Metastatic Pancreatic Carcinoma in the Ovary (tissue), 1 donor: ENCODE data around the genes PLEKHG4B and SLC6A18.

DNA sequence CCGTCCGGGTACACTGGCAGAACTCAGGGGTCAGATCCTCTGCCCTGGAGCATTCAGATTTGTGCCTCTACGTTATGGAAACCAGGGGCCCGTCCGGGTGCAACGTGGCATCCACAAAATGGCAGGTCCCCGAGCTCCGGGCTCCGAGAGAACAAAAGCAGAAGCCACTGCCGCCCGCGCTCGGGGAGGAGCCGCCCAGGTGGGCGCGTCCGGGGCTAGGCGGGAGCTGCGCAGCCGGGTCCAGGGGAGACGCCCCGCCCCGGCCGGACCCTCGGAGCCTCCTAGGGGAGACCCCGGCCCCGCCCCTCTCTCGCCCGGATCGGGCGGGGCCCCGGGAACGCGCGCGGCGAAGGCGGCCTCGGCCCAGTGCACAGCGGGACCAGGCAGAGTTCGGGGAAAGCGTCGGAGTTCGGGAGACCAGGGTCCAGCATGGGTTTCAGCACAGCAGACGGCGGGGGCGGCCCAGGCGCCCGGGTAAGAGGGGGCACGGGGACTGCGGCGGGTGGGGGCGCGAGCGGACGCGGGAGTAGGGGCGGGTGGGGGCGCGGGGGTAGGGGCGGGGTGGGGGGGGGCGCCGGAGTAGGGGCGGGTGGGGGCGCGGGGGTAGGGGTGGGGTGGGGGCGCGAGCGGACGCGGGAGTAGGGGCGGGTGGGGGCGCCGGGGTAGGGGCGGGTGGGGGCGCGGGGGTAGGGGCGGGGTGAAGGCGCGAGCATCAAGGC is at the start of gene PLEKHG4B:
Gene PLEKHG4B (plus strand): TSS at position 366 of the 719 bp plus-strand sequence.
- PRO-cap, result bidirectional peak, plus-strand start at position 189 of the sequence, minus-strand start at position 153 of the sequence

DNA sequence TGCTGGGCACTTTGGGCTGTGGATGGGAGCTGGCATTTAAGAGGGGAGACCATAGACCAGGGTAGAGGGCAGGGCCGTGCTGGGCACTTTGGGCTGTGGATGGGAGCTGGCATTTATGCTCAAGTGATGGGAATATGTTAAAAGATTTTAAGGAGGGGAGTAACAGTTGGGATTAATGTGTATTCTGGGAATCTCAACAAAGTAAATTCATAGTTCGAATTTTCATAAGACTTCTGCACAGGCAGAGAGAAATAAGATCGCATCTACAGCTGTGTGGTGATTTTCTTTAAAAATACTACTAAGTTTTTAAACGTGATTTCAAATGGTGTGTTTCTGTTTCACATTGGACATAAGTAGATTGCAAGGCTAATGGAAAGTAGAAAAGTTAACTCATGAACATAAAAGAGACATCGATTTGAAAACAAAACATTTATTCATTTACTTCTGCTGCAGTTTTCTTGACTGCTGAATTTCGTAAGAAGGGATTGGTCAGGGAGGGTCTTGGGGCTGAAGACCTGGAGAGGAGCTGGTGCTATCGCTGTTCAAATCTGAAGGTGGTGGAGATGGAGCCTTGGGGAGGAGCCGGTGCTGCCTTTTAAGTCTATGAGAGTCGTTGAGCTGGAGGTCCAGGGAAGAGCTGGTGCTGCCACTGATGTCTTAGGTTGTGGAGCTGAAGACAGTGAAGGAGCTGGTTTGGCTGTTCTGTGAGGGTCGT is 9.5 kb downstream of the PDCD6 start:
- PRO-cap, result no peak

- PRO-cap, result no peak
Measured at GRCh38 chr5:286027-286444, 14.6 kb downstream of the PDCD6 start.

DNA sequence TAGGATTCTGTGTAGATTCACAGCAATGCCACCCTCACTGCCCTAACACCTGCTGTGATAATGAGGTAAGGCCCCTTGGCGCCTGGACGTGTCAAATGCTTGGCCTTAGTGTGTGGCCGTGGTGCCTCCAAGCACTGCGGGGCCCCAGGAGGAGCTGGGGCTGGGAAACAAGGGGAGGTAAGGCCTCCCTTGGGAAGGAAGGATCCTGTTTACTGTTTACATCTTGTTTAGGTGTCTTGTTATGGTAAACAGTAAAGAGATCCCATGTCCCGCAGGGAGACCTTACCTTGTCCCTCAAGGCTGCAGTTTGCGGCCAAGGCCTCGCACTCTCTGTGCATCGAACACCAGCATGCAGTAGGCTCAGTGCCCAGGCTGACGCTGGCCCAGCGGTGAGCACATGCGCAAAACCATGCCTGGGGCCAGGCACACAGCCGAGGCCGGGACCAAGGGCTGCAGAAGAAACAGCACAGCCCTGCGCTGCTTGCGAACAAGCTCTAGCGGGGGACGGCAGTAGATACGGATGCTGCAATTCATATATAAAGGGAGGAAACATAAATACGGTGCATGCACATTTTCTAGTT is 24.2 kb downstream of the AHRR start:
- PRO-cap, result no peak

- PRO-cap, result no peak
Measured at GRCh38 chr5:424280-424961, 18.6 kb upstream of the EXOC3 start.

GRCh38 chr5:472873-473407 is 30.0 kb downstream of the EXOC3 start:
- PRO-cap, result bidirectional peak, plus-strand start at chr5:473247, minus-strand start at chr5:472962

GRCh38 chr5:473408-473715 is 30.4 kb downstream of the EXOC3 start:
- PRO-cap, result no peak

GRCh38 chr5:514601-515678 is 9.3 kb downstream of the SLC9A3 start:
- PRO-cap, result no peak

- PRO-cap, result no peak
Measured at GRCh38 chr5:801545-801799, 16.9 kb upstream of the ZDHHC11B start.

DNA sequence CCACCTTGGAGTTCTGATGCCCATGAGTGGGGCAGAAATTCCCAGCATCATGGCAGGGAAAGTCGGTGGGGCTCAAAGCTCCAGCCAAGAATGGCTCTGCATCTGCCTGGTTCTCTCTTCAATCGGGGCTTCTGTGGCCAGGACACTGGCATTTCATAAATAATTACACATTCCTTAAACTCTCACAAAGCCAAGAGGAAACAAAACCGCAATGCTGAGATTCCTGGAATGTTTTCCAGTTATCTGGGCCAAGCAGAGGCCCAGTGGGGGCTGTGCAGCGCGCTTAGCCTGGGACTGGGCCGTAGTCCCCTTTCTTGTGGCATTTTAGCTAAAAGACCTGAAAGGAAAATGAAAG is 51.8 kb upstream of the NKD2 start:
- PRO-cap, result no peak

DNA sequence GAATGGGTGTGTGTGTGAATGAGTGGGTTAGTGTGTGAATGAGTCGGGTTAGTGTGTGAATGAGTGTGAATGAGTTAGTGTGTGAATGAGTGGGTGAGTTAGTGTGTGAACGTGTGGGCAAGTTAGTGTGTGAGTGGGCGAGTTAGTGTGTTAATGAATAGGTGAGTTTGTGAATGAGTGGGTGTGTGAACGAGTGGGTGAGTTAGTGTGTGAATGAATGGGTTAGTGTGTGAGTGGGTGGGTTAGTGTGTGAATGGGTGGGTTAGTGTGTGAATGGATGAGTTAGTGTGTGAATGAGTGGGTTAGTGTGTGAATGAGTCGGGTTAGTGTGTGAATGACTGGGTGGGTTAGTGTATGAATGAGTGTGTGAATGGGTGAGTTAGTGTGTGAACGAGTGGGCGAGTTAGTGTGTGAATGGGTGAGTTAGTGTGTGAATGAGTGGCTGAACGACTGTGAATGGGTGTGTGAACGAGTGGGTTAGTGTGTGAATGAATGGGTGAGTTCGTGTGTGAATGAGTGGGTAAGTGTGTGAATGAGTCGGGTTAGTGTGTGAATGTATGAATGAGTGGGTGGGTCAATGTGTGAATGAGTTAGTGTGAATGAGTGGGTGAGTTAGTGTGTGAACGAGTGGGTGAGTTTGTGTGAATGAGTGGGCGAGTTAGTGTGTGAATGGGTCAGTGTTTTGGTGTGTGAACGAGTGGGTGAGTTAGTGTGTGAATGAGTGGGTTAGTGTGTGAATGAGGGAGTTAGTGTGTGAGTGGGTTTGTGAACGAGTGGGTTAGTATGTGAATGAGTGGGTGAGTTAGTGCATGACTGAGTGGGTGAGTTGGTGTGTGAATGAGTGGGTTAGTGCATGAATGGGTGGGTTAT is 36.7 kb downstream of the NKD2 start:
- PRO-cap, result no peak

GRCh38 chr5:1129353-1129673 is 17.4 kb upstream of the SLC12A7 start:
- PRO-cap, result no peak

GRCh38 chr5:1133373-1134032 is 21.6 kb upstream of the SLC12A7 start:
- PRO-cap, result no peak

GRCh38 chr5:1181326-1182394 is 19.7 kb upstream of the SLC6A19 start:
- PRO-cap, result no peak

GRCh38 chr5:1225369-1225600 is at the start of gene SLC6A18:
SLC6A18 (plus strand) TSS chr5:1225381.
- PRO-cap, result no peak

- PRO-cap, result bidirectional peak, plus-strand start at chr5:1315855, minus-strand start at chr5:1315722; bidirectional peak, plus-strand start at chr5:1316536, minus-strand start at chr5:1316279
Measured at GRCh38 chr5:1315375-1316417, 20.8 kb upstream of the TERT start.

GRCh38 chr5:1467519-1468248 is 22.4 kb upstream of the SLC6A3 start:
- PRO-cap, result no peak

DNA sequence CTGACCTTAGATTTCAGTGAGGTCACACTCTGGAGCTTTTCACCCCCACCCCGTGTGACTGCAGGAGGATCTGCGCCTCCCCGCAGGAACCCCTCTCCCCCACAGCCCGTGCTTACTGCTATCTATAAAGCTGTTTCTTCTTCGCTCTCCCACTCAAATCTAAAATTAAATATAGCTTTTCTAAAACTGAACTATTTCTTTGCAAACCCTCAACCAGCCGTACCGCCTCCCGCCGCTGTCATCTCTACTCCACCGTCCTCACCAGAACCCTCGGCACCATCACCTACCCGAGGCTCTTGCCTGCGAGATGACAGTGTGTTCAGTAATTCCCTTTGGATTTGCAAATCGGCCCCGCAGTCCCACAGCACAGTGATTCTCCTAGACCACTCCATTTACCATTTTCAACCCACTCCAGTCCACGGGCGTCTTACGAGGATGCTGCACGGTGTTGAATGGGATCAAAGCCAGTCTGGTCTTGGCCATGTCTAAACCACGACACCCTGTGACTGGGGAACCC is 13.6 kb downstream of the LPCAT1 start:
- PRO-cap, result no peak

- PRO-cap, result bidirectional peak, plus-strand start at chr5:1518058, minus-strand start at chr5:1517942
Measured at GRCh38 chr5:1517880-1518162, 5.9 kb downstream of the LPCAT1 start.

DNA sequence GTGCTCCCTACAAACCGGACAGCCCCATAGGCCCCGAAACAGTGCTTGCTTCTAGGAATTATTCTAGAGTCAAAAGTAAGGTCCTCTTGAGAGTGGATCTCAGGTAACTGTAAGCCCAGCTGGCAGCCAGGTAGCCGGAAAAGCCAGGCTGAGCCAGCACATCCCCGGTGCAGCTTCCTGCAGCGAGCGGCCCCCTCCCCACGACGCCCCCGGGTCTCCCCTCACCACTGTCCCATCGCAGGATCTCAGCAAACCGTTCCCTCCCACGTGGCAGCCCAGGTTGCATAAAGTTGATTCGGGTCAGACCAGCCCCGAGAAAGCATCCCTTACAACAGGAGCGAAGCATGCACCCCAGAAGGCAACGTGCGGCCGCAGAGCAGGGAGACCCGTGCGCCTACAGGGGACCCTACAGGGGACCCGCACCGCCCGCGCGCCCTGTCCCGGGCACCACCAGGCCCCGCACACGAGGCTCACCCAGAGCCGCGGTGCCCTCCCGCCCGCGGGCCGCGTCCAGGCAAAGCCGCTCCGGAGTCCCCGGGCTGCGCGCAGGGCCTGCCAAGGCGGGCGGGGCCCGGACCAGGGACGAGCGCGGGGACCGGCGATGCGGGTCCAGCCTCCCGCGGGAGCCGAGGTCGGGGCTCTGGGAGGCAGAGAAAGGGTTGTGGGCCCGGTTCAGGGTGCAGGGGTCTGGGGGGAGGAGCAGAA is 880 bp downstream of the LPCAT1 start:
- PRO-cap, result no peak